Metanephros (tissue), 2 donors: ENCODE results near the genes KRT6B, KRT1 and ITGB7.

DNA sequence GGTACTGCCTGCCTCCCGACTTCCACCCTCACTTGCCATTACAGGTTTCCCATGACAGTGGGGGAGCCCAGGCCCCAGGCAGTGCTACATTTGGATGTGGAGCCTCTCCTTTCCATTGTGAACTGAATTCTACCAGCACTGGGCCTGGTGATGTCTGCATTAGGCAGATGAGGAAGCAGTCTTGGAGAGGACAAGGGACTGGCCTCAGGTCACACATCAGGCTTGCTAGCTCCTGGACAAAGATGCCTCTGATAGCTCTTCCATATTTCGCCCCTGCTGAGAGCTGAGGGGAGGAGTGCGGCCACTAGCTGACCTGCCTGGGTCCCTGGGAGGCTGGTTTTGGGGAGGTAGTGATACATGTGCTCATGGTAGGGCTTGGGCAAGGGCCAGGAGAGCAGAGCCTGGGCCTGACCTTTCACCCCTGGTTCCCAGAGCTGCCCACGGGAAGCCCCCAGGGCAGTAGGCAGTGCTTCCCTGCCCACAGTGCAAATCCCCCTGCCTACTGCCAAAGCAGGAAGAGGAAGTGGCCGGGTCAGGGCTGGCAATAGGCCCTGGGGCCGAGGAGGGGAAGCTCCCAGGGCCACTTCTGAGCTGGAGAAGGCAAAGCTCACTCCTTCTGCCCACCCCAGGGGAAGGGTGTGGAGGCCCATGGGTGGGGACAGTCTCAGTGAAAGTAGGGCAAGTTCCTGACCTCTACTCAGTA, 5.7 kb upstream of the NR4A1 start:
- RAMPAGE, long total RNA, result no peak

DNA sequence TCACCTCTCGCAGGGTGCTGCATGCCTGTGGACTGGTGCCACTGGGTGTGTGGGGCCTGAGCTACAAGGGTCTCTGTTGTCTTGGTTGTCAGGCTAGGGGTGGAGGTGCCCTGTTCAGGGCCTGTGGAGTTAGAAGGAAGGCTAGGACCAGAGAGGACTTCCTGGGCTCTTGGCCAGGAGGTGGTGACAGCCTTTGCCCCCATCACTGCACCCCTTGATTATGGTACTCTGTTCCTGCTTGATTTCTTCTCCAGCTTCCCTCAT, 1.5 kb downstream of the NR4A1 start:
- RAMPAGE, long total RNA, result no peak

- RAMPAGE, long total RNA, result no peak
Observed at GRCh38 chr12:52172192-52172551, 19.6 kb downstream of the KRT80 start.

DNA sequence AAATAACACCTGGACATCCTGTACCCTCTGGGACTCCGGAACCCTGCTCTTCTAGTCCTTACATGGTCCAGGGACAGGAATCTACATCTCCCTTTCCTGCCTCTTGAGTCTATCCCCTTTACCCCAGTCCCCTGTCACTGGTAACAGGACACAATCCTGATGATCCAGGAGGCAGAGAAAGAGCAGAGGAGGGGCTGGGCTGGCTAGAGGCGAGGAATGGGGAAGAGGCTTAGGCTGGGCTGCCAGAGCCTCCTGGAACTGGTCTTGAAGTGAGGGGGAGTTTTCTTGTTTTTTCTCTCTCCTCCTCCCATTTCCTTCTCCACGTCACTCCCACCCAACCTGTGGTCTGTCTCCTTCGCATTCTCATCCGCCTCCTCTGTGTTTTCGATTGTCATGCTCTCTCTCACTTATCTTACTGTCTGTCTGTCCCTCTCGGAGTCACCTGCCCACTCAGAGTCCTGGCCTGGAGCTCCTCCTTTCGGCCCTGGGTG, 3.2 kb upstream of the KRT80 start:
- RAMPAGE, long total RNA, result no peak

- RAMPAGE, long total RNA, result no peak
Observed at GRCh38 chr12:52202088-52202972, 10.5 kb upstream of the KRT80 start.

DNA sequence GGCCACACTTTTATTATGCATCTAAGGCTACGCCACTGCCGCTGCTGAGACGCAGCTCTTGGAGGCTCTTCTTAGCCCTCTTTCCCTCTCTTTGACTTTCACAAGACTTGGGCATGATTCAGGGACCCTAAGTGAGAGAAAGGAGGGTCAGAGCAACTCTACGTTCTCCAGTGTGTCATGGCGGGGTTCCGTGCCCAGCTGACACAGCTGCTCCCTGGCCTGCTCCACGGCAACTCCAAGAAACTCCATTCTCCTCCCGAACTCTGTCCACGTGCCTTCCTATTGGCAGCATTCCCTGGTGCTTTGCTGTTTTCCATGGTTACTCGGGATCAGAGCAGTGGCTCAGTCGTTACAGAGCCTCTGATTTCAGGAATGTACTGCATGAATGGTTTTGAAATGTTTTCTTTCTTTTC, 3.9 kb upstream of the KRT85 start:
- RAMPAGE, long total RNA, result no peak

- RAMPAGE, long total RNA, result no peak
Observed at GRCh38 chr12:52452029-52452682, at the start of gene KRT6B. TSS of gene KRT6B (minus strand) at chr12:52452146.

DNA sequence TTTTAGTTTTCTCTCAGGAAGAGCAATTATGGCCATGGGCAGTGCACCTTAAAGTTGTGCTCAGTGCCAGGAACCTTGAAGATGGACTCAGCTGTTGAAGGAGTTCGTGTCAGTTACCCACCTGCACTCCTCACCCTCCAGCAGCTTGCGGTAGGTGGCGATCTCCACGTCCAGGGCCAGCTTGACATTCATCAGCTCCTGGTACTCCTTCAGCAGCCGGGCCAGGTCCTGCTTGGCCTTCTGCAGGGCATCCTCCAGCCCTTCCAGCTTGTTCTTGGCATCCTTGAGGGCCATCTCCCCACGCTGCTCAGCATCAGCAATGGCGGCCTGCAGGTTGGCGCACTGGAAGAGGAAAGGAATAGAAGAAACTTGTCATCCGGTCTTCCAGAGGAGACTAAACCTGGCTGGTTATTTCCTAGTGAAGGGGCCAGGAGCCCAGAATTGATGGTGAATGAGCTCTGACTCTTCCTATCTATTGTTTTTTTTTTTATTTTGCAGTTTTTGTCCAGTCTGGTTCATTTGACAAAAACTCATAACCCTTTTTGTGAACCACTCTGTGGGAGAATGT, 4.8 kb downstream of the KRT6A start:
- RAMPAGE, long total RNA, result no peak

- RAMPAGE, long total RNA, result no peak
Observed at GRCh38 chr12:52680178-52680653, at the start of gene KRT1. TSS of gene KRT1 (minus strand) at chr12:52680407.

GRCh38 chr12:52906982-52907647, 2.2 kb upstream of the KRT8 start:
- RAMPAGE, long total RNA, result no peak

GRCh38 chr12:53095967-53096897, 1.2 kb upstream of the IGFBP6 start:
- RAMPAGE, long total RNA, result no peak

DNA sequence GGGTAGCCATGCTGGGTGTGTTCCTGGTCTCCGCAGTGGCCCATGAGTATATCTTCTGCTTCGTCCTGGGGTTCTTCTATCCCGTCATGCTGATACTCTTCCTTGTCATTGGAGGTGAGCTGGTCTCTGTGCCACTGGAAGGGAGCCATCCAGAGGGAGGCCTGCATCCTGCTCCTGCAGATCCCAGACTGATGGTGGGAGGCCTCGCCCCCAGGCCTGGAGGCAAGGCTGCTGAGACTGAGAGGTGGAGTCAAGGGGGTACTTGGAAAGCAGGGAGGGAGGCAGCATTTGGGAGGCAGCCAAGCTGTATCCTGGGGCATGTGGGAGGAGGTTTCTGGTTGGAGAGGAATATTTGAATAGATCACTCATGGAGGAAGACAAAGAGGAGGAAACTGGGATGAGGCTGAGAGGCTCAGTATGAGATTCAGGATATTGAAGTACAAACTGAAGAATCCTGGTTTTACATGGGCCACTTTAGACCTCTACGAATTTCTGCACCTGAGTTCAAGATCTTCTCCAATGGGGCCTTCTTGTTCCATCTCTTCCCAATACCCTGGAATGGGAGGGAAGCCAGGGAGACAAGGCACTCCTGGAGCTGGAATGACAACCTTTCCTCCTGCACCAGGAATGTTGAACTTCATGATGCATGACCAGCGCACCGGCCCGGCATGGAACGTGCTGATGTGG, 20.0 kb downstream of the SOAT2 start:
- RAMPAGE, long total RNA, result no peak

DNA sequence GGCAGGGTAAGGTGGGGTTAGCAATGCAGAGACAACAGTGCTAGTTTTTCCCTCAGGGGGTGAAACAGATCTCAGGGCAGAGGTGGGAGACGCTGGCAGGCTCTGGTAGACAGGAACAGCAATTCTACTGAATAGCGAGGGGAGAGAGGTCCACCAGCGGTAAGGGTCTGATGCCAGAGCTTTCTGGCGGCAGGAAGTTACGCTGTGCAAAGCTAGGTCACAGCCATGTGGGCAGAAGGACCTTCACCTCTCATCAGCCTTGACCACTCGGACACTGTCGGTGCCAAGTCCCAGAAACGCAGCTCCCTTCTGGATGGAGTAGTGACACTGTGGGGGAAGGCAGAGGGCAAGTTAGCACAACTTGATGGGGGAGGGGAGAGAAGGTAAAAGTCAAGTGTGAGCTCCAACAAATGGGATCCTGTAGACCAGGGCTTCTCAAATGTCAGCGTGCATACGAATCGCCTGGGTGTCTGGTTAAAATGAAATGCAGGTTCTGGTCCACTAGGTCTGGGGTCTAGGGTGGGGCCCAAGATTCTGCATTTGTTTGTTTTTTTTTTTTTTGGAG, 10.3 kb upstream of the ZNF740 start:
- RAMPAGE, long total RNA, result no peak

DNA sequence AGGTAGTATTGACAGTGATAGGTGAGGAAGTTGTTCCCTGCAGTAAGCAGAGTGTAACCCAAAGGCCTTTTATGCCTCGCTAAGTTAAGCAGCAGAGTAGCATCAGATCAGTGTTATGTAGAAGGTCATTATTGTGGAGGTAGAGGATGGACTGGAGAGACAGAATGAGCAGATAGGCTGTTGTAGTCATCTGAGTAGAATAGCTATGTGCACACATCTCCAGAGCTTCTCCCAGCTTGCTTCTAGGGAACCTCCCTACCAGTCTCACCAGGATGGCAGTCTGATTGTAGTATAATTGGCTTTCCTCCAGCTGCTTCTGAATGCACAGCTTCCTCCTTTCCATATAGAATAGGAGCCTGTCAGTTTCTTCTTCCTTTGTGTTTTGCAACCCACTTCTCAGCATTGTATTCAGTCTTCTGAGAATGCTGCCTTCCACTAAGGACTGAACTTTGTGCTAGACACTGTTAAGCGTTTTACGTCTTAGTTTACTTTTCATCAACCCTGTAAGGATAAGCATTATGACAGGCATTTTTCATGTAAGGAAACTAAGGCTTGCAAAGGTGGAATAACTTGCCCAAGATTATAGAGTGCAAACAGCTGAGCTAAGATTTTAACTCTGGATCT, 2.1 kb upstream of the CSAD start:
- RAMPAGE, long total RNA, result no peak

DNA sequence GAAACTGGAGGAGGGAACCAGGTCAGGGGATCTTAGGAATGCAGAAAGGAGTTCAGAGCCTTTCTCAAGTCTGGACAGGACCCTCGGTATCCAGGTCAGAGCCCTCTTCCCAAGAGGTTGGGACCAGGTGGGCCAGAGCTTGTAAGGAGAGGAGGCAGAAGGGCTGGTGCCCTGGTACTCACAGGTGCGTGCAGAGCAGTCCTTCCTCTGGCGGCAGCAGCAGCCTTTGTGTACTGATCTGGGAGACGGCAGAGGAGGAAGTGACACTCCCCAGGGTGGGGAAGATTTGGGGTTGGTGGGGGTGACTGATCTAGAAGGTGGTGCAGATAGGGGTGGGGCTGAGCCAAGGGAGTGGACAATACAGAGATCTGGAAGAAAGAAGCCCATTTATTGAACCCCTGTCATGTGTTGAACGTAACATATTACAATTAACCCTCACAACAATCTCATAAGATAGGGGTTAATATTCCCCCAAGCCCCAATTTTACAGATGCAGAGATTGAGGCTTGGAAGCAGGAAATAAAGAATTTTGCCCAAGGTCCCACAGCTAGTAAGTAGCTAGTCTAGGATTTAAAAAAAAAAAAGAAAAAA, at the start of gene ITGB7:
TSS of gene ITGB7 (minus strand) at position 232 of the 591 bp plus-strand sequence.
- RAMPAGE, long total RNA, result no peak

GRCh38 chr12:53208984-53209496, 2.0 kb upstream of the ITGB7 start:
- RAMPAGE, long total RNA, result no peak

GRCh38 chr12:53225397-53226288, 6.4 kb downstream of the RARG start:
- RAMPAGE, long total RNA, result no peak

DNA sequence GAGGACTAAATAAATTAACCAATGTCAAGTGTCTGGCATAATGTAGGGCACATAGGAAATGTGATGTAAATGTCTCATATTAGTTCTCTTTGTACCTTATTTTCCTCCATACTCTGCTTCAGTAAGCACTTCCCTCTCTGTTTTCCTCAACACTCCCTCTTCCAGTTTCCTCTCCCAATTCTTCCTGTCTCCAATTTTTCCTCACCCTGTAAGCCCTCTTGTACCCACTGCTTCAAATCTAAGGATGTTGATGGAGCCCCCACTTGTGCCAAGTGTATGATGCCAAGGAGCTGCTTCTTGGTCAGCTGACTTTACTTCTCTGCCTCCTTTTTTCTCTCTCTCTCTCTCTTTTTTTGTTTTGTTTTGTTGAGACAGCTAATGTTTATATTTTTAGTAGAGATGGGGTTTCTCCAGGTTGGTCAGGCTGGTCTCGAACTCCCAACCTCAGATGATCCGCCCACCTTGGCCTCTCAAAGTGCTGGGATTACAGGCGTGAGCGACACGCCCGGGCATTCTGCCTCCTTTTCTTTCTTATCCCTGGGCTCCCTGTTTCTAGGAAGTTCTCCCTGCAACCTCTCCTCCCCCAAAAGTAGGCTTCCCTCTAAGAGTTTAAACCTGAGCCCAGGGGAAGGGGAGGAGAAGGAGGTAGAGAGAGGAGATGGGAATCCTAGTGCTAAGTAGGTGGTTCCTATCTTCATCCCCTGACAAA, 3.5 kb downstream of the RARG start:
- RAMPAGE, long total RNA, result no peak

DNA sequence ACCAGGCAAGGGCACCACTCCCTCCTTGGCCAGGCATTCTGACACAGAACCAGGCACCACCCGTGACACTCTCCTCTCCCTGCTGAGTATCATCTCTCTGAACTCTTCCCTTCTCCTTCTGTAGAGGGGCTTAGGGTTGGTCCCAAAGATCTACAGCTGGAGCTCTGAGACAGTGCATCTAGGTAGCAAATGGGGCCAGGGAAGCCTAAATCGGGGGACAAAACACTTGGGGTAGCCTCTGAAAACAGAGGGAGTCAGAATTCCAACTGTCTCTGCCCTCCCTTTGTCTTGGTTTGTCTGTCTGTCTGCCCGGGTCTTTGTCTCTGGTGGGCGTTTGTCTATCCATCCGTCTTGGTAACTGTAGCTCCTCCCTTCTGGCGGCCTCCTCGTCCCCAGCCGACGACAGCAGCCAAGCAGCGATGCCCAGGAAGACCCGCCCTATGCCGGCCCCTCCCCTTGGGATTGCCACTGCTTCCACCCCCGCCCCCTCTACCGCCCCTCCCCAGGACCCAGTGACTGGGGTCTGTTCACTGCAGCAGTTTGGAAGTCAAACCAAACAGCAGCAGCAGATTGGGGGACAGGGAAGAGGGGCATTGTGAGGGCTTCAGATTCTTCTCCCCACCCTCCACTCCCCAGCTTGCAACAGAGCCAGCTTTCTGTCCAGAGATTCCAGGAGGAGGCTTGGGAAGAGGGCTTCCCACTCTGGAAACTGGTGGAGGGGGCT, 2.2 kb upstream of the RARG start:
- RAMPAGE, long total RNA, result no peak

DNA sequence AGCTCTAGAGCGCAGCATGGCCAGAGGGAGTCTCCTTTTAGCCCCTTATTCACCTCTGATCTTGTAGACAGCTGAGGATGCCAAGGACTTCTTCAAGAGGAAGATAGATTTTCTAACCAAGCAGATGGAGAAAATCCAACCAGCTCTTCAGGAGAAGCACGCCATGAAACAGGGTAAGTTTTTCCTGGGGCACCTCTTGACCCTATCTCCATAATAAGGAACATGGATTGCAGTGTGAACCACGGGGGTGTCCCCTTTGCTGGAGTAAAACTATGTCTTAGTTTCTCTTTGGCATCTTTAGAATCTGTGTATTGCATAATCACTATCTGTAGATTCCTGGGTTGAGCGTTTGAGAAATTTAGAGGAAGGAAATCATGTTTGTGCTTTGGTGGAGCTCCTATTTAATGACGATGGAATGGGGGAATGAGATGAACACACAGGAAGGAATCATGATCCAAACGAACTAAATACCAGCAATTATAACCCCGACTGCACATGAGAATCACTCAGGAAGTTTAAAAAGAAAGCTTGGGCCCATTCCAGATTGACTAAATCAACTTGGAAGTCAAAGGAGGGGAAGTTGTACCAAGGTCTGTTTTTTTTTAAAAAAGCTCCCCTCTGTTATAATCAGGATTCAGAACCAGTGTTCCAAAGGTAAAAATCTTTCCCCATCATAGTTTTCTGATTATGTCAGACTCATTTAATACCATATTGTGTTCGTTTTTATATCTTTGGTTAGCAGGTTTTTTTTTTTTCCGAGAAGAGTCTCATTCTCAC, 1.3 kb upstream of the MYG1 start:
- RAMPAGE, long total RNA, result no peak